Metanephros (tissue), 2 donors: ENCODE measurements around the gene LDHAL6A.

DNA sequence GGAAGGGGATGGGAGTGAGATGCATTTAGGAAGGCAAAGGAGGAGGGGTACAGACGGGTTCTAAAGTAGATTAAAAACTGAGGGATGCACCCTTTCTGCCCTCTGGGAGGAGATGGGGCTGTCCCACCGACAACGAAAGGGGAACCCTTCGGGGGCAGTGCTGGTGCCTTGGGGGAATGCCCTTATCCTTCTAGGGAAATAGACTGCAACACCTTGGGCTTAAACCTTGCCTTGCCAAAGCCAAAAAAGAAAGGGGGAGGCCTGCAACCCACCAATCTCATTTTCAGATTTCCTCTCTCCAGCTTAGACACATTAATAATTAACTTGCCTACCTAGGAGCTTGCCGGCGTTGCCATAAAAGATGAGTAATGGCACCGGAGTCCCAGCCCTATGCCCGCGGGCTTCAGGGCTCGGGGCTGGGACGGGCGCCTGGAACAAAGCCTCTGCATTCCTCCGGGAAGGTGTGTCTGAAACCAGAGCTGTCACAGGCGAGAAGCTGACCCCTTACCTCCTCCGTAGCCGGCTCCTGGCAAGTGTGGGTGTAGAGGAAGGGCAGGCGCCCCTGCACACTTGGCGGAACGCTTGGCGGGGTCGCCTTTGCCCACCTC, 89.6 kb downstream of the PLEKHA7 start:
- RAMPAGE, long total RNA: no peak

DNA sequence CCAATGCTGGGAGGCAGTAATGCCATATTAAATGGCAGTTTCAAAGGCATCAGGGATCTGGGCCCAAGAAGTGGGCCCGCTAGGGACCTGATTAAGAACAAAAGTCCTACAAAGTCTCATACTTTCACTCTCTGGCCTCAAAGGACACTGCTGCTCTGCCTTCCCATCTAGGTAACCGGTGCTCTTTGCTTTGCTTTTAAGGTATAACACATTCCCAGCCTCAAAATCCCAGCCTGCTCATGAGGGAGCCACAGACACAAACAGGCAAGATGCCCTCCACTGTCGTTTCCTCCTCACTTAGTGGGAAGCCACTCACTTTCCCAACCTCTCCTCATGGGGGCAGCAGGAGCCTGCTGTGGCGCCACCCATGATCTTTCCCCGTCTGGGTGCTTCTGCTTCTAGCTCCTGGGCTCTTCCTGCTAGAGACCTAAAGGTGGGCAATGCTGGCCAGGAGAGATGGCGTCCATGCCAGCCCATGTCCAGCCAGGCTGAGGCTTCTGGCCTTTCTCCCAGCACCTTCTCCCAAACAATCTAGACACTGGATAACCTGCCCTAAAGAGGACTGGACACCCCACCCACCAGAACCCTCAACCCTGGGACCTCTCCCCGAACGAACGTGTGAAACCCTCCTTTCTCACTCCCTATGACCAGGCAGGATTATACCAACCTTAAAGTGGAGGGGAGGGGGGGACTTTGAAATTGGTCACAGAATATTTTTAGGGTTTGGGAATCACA, 68.3 kb downstream of the PLEKHA7 start:
- RAMPAGE, long total RNA: no peak

- RAMPAGE, long total RNA: no peak
Observed at GRCh38 chr11:16974787-16975325, 39.4 kb downstream of the PLEKHA7 start.

DNA sequence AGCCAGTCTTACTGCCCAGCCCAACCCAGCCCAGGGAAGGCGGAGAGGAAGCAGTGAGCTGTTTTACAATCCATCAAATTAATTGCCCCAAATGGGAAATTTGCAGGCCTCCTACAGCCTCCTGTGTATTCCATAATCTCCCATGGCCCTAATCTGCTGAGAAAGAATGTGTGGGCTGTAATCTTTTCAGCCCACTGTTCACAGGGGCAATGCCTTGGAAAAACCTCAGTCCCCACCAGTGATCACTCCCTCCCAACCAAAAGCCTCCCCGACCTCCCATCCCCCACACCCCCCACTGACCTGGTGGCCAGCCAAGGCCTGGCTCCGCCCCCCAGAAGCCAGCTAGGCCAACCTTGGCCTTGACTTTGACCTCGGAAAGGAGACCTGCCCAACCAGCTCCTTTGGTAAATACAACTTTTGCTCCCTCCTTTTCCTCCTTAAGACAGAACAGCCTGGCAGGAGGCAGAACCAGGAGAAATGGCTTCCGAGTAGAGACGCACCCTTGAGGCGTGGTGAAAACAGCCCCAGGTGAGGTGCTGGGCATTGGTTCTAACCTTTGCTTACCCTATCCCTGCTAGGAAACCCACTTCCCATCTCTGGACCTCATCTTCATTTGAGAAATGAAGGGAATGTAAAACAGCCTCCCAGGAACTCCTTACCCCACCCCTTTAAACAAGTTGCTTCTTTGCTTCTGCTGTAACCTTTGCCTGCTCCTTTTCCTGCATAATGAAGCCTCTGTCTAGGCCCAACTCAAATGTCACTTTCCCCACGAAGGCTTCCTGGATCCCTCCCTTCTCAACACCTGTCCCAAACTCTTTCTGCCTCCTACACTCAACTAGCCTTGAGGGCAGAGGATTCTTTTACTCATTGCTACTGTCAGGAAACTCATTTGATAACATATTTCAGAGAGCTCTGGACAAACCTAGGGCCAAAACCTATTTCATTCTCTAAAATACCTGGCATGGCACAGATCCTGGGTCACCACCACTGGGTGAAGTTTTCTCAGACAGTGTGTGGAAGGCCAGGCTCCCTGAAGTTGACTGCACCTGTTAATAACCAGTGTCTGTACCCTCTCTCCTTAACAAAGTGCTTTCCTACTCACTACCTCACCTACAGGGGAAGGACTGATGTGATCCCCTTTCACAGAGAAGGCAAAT, 26.9 kb downstream of the PLEKHA7 start:
- RAMPAGE, long total RNA: no peak

GRCh38 chr11:17330000-17330357, 21.6 kb upstream of the NCR3LG1 start:
- RAMPAGE, long total RNA: no peak

- RAMPAGE, long total RNA: no peak
Observed at GRCh38 chr11:17378285-17379109, 10.0 kb downstream of the KCNJ11 start.

- RAMPAGE, long total RNA: no peak
Observed at GRCh38 chr11:17405085-17406259, 17.0 kb upstream of the KCNJ11 start.

DNA sequence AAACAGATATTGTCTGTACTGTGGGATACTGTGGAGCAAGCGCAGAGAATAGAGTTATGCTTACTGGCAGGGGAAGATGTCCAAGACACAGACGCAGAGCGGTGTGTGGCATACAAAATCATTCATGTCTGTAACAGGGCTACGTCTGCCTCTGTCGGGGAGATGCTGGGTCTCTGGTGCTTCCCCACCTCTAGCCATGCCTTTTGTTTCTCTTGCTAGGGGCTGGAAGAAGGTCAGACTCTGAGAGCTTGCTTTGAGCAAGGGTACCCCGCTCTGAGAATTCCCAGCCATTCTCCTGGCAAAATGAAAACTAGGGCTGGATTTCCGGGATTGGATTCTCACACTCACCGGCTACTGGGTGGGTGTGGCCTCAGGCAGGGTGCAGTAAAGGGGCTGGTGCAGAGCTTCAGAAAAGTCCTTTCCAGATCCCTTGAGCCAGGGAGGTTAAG, 2.8 kb upstream of the ABCC8 start:
- RAMPAGE, long total RNA: no peak

DNA sequence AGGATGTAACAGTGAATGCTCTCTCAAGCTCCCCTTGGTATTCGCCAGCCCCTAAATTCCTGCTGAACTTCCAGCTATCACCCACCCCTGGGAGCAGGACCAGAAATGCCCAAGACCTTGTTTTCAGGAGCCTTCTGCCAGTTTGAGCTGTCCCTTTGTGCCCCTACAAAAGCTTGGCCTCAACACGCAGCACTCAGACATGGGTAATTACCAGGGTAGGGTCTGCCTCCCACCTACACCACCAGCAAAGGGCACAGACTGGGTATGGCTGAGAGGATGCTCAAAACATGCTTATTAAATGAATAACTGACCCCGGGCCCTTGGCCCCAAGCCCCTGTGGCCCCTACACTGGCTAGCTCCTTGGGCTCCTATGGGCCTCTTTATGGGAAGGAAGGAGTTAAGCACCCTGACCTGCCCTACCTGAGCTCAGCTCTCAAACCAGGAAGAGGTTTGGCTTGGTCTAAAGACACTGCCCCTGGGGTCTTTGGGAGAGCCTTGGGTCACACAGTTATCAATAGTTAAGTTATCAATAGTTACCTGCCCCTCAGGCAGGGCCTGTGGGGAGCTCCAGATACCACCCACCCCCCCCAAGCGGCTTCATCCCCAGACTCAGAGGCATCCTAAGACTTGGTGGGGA, 1.3 kb downstream of the USH1C start:
- RAMPAGE, long total RNA: no peak

- RAMPAGE, long total RNA: no peak
Observed at GRCh38 chr11:17807067-17807372, 72.4 kb downstream of the KCNC1 start.

GRCh38 chr11:18320097-18320491, 1.8 kb downstream of the HPS5 start:
- RAMPAGE, long total RNA: no peak

GRCh38 chr11:18455475-18456258, at the start of gene LDHAL6A:
Gene LDHAL6A (plus strand): TSS chr11:18455856.
- RAMPAGE, long total RNA: no peak

- RAMPAGE, long total RNA: no peak
Observed at GRCh38 chr11:18522221-18523375, 4.1 kb downstream of the TSG101 start.

GRCh38 chr11:18643755-18644245, 9.7 kb upstream of the SPTY2D1 start:
- RAMPAGE, long total RNA: no peak

DNA sequence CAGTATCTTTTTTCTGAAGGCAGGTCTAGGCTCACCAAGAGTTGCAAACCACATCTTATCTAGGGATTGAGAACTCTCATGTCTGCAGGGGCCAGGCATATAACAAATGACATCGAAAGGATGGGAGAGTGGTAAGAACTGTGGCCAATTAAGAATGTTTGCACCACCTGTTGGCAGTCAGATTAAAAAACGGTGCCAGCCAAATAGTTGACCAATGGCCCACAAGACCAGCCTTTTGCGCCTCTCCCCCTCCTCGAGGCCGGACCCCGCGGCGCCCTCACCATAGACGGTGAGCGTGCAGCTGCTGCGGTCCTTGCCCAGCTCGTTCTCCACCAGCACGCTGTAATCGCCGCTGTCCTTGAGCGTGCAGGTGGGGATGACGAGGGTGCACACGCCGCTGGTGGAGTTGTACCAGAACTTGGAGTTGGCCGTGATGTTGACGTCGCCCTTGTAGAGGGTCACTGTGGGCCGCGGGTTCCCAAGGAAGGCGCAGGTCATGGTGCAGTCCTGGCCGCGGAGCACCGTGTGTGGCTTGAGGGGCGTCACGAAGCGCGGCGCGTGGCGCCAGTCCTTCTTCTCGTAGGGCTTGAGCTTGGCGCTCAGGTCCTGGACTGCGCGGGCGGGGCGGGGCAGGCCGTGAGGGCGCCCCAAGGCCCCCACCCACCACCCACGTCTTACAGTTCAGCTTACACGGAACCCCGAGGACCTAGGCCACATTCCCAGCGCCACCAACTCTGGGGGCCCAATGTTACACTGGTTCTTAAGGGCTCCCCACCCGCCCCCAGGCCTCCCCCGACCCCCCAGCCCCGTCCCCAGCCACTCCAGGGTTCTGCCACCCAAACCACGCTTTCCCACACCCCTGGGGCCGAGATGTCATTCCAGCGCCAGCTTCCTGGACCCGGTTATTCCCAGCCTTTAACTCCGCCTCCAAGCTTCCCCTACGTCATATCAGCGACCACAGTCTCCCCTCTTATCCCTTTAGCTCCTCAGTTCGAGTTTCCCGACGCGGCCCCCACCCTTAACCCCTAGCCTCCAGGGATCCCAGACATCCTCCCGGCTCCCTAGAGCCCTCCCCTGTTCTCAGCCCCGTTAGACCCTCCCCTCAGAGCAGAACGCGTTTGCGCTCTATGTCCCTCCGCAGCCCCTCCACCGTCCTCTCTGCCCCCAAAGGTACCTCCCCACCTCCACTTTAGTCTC, 7.4 kb downstream of the TMEM86A start:
- RAMPAGE, long total RNA: no peak

DNA sequence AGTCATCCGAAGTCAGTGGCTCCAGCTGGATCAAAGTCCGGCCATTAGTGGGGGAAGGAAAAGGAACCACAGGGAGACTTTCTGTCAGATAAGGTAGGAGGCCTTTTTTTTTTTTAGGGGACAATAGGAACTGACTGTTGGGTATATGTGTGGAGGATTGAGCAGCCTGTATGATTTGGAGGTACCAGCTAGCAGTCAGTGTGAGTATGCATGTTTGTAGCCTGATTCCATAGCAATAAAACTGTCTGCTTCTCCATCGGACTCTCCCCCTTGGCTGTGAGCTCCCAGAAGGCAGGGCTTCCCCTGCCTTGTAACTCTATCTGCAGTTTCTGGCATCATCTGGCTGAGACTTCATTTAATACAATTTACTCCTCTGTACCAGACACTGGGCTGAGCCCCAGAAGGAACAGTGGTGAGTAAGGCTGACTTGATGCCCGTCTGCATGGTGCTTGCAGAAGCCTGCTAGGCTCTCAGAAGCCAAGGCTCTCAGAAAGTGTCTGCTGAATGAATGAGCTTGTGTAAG, 5.7 kb downstream of the IGSF22 start:
- RAMPAGE, long total RNA: no peak

DNA sequence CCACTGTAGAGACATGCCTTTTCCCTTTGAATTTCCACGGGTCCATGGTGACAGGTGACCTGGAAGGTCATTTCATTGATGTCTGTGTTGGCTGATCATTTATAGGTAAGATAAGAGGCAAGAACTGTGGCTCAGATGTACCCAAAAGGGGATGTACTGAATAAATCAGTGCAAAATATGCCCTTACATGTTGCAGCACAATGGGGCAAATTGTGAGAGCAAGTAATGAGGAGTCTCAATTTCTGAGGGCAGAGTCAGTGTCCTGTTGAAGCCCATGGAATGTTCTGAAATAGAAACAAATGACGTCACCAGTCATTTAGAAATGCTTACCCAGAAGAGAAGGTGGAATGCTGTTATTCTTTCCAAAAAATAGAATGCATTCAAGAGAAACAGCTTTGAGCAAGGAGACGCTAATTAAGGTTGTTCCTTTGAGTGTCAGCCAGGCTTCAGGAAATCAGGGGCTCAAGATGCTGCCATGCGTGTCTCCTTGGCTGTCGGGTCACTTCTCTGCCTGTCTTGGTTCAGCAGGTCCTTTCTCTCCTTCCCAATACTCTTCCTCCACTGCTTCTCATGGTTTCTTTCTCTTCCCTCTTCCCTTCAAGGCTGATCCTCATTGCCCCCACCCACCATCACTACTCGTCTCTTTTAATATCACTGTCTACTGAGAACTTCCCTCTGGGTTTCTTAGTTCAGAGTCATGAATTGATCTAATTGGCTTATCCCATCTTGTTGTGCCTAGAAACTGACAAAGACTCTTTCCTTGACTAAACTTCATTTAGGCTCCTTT, 118.8 kb upstream of the E2F8 start:
- RAMPAGE, long total RNA: no peak

- RAMPAGE, long total RNA: no peak
Observed at GRCh38 chr11:19703130-19703634, 9.5 kb upstream of the NAV2 start.

- RAMPAGE, long total RNA: no peak
Observed at GRCh38 chr11:19725765-19726208, 13.2 kb downstream of the NAV2 start.

GRCh38 chr11:19730285-19730959, 17.8 kb downstream of the NAV2 start:
- RAMPAGE, long total RNA: no peak